Suprapubic skin (tissue), 4 donors: ENCODE measurements around a stretch of chr18.

GRCh38 chr18:48680385-48681577 is 141.9 kb downstream of the CTIF start:
- PRO-cap: no peak
- RAMPAGE, long total RNA, 4 experiments: no peak in any of the 4 experiments

DNA sequence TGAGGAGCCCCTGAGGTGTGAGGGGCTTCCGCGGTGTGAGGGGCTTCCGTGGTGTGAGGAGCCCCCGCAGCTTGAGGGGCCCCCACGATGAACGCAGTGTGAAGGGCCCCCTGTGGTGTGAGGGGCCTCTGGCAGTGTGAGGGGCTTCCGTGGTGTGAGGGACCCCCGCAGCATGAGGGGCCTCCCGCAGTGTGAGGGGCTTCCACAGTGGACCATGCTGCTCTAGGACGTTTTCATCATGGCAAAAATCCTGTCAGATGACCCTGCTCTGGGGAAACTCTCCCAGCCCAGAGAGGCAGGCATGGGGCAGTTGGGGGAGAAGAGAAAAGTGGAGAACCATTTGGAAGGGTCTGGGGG is 191.8 kb downstream of the CTIF start:
- PRO-cap: no peak
- RAMPAGE, long total RNA, 4 experiments: no peak in any of the 4 experiments

GRCh38 chr18:48757614-48758497 is 192.9 kb downstream of the SMAD7 start:
- PRO-cap: no peak
- RAMPAGE, long total RNA, 4 experiments: no peak in any of the 4 experiments

GRCh38 chr18:48814946-48815508 is 135.7 kb downstream of the SMAD7 start:
- PRO-cap: no peak
- RAMPAGE, long total RNA, 4 experiments: no peak in any of the 4 experiments

GRCh38 chr18:48851418-48851926 is 99.3 kb downstream of the SMAD7 start:
- PRO-cap: no peak
- RAMPAGE, long total RNA, 4 experiments: no peak in any of the 4 experiments

DNA sequence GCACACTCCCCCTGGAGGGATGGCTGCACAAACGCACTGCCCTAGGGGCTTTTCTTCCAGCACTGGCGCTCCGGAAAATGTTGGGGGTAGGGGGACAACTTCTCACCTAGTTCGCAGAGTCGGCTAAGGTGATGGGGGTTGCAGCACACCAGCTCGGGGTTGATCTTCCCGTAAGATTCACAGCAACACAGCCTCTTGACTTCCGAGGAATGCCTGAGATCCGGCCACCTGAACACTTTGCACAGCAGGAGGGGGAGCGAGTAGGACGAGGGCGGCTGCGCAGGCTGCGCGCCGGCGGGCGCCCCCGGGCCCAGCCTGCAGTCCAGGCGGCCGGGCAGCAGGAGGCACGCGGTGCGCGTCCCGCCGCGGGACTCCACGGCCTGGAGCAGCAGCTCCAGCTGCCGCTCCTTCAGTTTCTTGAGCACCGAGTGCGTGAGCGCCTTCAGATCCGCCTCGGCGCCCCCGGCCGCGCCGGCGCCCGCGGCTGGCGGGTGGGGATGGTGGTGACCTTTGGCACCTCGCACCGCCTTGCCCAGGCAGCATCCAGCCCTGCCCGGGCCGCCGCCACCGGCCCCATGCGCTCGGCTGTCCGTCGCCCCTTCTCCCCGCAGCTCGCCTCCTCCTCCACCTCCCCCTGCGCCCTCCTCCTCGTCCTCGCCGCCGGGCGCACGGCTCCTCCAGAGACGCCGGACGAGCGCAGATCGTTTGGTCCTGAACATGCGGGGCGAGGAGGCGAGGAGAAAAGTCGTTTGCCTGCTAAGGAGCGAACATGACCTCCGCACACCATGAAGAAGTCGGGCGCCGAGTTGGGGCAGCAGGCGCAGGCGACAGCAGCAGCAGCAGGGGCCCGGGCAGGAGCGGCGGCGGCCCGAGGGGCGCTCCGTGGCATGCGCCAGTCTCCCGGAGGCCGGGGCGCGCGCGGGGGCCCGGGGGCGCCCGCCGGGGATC is 785 bp downstream of the SMAD7 start:
- PRO-cap: unidirectional peak, plus-strand start at position 320 of the sequence; unidirectional peak, plus-strand start at position 412 of the sequence
- RAMPAGE, long total RNA, 4 experiments: no peak in any of the 4 experiments

- PRO-cap: no peak
- RAMPAGE, long total RNA, 4 experiments: no peak in any of the 4 experiments
These were observed 4.9 kb upstream of the DYM start for GRCh38 chr18:49465265-49465829.

DNA sequence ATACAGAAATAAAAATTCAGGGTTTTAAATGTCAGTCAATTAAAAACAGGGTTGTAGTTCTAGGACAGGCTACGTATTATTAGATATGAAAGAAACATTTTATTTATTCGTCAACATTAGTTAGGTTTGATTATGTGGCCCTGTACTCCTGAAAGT is 272 bp upstream of the RPL17 start:
- PRO-cap: no peak
- RAMPAGE, long total RNA, 4 experiments: no peak in any of the 4 experiments

- PRO-cap: no peak
- RAMPAGE, long total RNA, 4 experiments: no peak in any of the 4 experiments
These were observed 6.9 kb upstream of the RPL17 start for GRCh38 chr18:49499010-49499636.

DNA sequence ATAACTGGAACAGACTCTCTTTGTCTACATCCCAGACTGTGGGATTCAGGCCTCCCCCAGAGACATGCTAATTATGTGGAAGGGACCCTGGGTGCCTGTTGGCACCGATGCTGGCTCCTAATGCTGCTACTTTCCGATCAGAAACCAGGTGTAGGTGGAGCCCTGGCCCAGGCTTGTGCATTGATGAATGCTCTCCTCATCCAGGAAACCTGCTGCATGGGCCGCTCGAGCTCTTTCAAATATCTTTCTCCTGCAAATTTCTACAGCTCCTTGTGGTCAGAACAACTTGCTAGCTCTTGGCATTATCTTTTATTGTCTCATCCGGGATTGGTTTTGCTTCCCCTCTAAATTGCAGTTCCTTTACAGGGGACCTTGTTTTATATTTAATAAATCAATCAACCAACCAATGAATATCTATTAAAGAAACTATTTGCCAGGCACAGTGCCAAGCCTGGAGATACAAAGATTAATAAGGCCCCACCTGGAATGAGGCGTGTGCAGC is 51.6 kb downstream of the LIPG start:
- PRO-cap: no peak
- RAMPAGE, long total RNA, 4 experiments: no peak in any of the 4 experiments

DNA sequence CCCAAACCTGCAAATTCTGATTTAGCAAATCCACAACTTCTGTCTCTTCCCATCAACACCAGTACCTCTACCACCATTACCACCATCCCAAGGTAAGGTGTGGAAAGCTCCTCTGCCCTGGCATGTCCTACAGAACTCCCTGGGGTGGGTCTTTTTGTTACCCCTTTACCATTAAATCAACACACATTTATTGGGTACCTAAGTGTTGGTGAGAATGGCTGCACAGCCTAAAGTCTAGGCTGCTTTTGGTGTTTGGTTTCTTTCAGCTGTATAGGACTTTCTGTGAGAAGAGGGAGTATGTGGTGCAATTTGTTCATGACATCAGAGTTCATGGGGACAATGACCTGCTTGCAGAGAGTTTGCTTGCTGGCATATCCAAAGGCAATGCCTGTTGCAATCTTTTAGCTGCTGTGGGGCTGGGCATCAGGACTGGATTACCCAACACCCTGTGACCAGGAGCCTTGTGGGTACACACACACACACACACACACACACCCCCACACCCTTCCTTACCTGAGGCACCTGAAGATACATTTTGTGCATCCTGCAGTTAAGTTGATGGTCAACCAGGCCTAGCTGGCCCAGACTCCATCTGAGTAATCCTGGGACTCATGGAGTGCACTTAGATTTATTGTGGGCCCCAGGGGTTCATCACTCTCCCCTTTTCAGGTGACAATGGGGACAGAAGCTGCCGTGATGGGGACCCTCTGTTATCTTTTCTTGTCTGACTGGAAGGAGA is 68.4 kb downstream of the LIPG start:
- PRO-cap: no peak
- RAMPAGE, long total RNA, 4 experiments: no peak in any of the 4 experiments

DNA sequence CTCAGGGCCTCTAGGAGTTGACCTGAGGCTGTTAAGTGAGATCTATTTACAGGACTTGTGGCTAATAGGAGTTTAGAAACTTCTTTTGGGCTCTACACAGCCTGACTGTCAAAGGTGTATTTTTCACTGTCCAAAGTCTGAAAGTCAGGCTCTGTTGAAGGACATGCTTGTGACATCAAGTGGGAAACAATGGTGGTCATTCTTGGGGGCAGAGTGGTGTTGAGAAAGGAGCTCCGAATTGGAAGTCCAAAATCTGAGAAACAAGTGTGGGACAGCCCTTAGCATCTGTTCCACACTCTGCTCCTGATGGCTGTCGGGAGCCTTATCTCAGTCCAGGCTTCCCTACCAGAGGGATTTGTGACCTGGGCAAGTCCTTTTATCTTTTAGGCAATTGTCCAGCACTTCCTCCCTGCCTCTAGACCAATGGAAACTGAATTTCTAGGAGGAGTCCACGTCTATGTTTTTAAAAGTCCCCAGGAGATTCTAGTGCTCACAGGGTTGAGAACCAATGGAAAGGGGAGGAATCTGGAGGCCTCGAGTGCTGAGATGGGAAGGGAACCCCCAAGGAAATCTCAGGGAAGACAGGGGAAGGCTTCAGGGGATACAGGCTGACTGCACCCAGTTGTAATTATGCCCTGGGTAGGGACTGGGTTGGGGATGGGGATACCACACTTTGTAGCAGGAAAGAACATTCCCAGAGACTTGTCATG is 76.5 kb downstream of the LIPG start:
- PRO-cap: no peak
- RAMPAGE, long total RNA, 4 experiments: no peak in any of the 4 experiments

GRCh38 chr18:49849254-49850173 is 36.2 kb upstream of the ACAA2 start:
- PRO-cap: no peak
- RAMPAGE, long total RNA, 4 experiments: start-site peak on the minus strand in 1 of 4 experiments, at chr18:49849928-49850075 at its widest, 9 reads per replicate

DNA sequence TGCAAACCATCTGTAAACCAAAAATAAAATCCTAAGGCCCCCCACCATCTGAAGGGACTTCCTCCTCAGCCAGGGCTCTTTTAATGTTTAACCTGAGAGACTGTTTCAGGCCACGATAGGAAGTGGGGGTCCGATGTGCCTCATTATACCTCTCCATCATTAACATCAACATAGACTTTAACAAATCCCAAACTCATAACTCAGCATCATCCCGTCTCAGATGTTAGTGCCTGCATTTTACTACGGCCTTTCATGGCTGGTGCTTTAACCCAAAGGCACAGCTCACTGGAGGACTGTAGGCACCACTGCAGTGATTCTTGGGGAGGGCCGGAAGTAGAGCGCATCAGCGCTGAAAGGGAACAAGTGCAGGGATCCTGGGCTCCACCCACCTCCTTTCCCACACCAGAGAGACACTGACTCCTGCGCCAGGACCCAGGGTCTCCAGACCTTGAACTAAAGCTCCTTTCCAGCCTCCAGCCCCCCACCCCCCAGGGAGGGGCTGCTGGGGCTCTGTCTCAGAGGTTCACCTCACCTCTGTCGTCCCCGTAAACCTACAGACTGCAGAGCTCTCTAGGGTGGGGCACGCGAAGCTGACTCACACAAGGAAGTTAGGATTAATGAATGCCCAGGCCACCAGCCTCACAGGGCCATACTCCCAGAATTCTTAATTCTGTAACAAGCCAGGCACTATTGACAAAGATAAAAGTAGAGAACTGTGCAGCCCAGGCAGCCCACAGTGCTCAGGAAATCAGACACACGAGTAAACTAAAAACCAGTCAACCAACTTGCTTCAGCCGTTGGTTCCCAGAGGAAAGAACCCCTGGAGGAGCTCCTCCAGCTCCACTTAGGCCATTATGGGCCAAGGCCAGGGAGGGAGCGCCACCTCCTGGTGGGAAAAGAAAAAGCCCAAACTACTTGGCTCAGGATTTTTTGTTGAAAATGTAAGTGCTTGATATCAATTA is 45.0 kb upstream of the ACAA2 start:
- PRO-cap: no peak
- RAMPAGE, long total RNA, 4 experiments: no peak in any of the 4 experiments

GRCh38 chr18:49875560-49876210 is 62.4 kb upstream of the ACAA2 start:
- PRO-cap: no peak
- RAMPAGE, long total RNA, 4 experiments: start-site peak on the minus strand in 1 of 4 experiments, at chr18:49875605-49876260 at its widest, 50 reads per replicate

- PRO-cap: no peak
- RAMPAGE, long total RNA, 4 experiments: start-site peak on the minus strand in 2 of 4 experiments, at chr18:49878945-49879147 at its widest, 21 to 39 reads per replicate
These were observed 65.5 kb upstream of the ACAA2 start for GRCh38 chr18:49878787-49879289.

- PRO-cap: no peak
- RAMPAGE, long total RNA, 4 experiments: no peak in any of the 4 experiments
These were observed 154.4 kb upstream of the ACAA2 start for GRCh38 chr18:49967760-49968162.

DNA sequence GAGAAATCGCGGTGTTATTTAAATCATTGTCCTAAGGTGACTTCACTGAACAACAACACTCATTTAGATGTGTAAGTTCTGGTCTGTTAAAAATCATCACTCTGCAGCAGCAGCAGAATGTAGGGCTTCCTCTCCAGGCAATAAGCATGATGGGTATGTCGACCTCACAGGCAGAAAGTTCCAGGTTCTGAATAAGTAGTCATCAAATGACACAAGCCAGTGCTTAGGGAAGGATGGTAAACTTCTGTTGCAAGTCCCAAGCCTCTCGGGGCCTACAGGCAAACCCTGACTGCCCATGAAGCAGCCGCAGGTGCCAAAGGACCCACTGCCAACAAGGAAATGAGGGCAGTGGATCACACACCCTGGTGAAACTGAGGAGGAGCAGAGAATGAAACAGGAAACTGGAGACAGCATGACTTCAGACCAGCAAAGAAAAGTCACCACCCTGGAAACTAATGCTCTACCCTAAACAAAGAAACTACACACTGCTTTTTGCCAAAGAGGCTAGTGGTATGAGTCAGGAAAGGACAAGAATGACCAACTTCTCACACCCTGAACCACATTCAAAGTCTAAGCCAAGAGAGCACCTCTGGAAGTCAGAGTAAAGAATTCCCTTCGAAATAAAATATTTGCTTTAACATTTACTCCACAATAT is 97.3 kb downstream of the MYO5B start:
- PRO-cap: no peak
- RAMPAGE, long total RNA, 4 experiments: no peak in any of the 4 experiments

DNA sequence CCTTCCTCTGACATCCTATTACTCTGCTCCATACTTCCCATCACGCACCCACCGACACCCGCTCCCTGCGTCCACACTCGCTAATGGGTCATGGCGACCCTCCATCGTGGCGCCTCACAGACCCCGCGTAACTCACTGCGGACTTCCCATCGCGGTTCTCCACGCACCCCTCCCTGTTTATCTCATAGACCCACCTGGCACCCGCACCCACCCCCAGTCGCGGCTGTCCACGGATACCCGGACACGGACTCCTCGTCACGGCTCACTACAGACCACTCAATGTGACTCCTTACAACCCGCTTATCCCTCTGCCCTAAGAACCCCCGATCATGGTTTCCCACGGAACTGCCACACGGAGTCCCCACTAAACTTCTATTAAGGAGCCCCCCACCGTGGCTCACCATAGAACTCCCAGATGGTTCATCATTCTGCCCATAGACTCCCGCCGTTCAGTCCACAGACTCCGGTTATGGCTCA is 432 bp downstream of the CXXC1 start:
- PRO-cap: no peak
- RAMPAGE, long total RNA, 4 experiments: no peak in any of the 4 experiments

DNA sequence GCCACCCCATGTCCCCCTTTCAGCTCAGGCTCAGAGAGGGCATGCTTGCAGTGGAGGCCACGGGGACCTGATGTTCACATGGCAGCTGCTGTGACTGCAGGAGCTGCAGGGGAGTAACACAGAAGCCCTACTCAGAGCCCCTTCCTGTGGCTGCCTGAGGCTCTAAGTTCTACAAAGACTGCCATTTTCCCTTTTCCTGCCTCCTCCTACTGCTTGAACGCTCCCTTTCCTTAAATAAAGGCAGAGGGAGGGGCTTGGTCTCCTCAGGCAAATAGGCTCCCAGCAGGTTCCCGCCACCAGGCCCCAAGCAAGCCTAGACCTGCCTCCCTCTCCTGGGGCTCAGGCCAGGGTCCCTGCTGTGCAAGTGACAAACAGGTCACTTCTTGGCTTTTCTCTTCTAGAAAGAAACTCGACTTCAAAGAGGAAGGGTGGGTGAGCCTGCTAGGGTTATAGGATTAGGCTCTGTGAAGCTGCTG is 71.6 kb downstream of the MRO start:
- PRO-cap: no peak
- RAMPAGE, long total RNA, 4 experiments: no peak in any of the 4 experiments